CMK (cell line): ENCODE measurements around the gene TLX3.

GRCh38 chr5:168590750-168591007 lies 11.5 kb upstream of the PANK3 start:
- RRBS: no CpG with 5 or more reads among the region's 3 CpGs

DNA sequence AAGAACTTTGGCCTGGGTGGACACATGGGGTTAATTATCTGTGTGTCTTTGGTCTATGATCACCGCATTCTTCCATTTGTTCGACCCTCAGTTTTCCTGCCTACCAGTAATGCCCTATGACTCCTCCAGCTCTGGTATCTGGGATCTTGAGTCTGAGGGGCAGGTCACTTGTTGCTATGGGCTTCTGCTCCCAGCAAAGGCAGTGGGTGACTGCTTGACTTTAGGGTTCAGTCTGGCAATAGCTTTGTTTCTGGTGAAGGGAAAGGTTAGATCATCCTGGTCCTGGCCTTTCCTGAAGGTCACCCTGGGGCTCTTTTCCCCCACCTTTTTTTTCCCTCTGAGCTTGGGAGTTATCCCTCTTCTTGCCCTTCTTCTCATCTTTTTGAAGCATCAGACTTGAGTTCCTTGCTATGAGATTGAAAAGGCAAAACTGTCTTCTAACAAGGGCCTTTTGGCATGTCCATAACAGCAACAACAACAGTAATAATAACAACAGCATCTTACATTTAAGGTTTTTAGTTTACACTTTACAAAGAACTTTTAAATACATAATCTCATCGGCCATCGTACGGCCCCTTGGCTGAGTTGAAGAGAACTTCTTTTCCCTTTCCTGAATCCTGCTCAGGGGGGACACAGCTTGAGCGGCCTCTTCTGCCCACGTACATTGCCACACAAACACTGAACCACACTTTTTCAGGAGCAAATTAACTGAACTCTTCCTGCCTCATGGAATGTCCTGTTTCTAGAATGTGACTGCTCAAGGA lies 83.1 kb upstream of the PANK3 start:
- RRBS: no CpG with 5 or more reads among the region's 7 CpGs

GRCh38 chr5:168842701-168843116 lies 263.5 kb upstream of the PANK3 start:
- RRBS: no CpG with 5 or more reads among the region's 5 CpGs

- RRBS: no CpG with 5 or more reads among the region's 9 CpGs
Observed at GRCh38 chr5:169027381-169027780, 273.6 kb downstream of the SLIT3 start.

DNA sequence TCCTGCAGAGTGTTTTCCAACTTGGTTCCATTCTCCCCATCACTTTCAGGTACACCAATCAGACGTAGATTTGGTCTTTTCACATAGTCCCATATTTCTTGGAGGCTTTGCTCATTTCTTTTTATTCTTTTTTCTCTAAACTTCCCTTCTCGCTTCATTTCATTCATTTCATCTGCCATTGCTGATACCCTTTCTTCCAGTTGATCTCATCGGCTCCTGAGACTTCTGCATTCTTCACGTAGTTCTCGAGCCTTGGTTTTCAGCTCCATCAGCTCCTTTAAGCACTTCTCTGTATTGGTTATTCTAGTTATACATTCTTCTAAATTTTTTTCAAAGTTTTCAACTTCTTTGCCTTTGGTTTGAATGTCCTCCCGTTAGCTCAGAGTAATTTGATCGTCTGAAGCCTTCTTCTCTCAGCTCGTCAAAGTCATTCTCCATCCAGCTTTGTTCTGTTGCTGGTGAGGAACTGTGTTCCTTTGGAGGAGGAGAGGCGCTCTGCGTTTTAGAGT lies 11.6 kb downstream of the C5orf58 start:
- RRBS: no CpG with 5 or more reads among the region's 10 CpGs

- RRBS: no CpG with 5 or more reads among the region's 22 CpGs
Observed at GRCh38 chr5:170353006-170353950, 35.9 kb downstream of the KCNMB1 start.

DNA sequence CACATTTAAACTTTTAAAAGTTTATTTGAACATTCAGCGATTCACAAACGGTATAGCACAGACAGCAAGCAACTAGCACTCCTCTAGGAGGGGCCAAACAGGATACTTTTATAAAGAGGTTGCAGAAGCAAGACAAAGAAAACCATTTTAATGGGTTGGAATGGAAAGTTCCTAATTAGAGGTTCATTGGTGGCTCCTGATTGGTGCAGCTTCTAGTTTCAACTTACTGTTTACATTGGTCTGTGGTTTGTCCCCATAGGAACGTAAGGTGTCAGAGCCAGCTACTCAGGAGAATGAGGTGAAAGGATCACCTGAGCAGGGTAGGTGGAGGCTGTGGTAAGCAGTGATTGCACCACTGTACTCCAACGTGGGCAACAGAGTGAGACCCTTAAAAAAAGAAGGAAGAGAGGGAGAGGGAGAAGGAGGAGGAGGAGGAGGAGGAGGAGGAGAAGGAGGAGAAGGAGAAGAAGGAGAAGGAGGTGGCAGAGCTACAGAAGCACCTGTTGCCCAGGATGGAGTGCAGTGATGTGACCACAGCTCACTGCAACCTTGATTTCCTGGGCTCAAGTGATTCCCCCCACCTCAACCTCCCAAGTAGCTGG lies 30.3 kb downstream of the KCNIP1 start:
- RRBS: no CpG with 5 or more reads among the region's 4 CpGs

- RRBS: 35% methylated on average over 6 of the region's 13 CpGs
Observed at GRCh38 chr5:170631728-170632177, 127.9 kb downstream of the KCNIP1 start.

GRCh38 chr5:170789002-170789439 lies 5.5 kb downstream of the GABRP start:
- RRBS: no CpG with 5 or more reads among the region's 7 CpGs

GRCh38 chr5:171308730-171309717 lies at the start of gene TLX3:
Gene TLX3 (plus strand): TSS chr5:171309248.
- RRBS: 98% methylated on average over 21 of the region's 88 CpGs

- RRBS: no CpG with 5 or more reads among the region's 4 CpGs
Observed at GRCh38 chr5:171392464-171393127, 4.9 kb downstream of the NPM1 start.

- RRBS: no CpG with 5 or more reads among the region's 3 CpGs
Observed at GRCh38 chr5:171521228-171521931, 101.9 kb downstream of the FGF18 start.

GRCh38 chr5:171578206-171578749 lies 158.8 kb downstream of the FGF18 start:
- RRBS: no CpG with 5 or more reads among the region's 7 CpGs

- RRBS: 100% methylated on average over 1 of the region's 5 CpGs
Observed at GRCh38 chr5:171644223-171644574, 141.4 kb upstream of the SMIM23 start.

GRCh38 chr5:172188443-172188996 lies 496 bp upstream of the STK10 start:
- RRBS: under 1% methylated on average over 9 of the region's 56 CpGs

- RRBS: no CpG with 5 or more reads among the region's 15 CpGs
Observed at GRCh38 chr5:172353724-172354270, 70.2 kb upstream of the UBTD2 start.

DNA sequence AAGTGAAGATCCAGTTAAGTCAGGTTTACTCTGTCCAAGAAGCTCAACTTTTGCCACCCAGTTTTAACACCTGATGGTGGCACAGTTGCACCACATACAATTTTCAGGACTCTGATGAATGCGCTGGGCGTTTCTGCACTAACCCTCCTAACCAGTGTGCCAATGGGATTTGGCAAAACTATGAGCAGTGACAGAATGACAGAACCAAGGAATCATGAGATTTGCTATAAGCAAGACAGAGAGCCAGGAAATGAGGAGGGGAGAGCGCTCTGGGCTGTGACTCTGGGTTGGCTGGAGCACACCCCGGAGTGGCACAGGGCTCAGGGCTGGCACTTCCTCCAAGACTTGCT lies 84.1 kb downstream of the SH3PXD2B start:
- RRBS: no CpG with 5 or more reads among the region's 4 CpGs

DNA sequence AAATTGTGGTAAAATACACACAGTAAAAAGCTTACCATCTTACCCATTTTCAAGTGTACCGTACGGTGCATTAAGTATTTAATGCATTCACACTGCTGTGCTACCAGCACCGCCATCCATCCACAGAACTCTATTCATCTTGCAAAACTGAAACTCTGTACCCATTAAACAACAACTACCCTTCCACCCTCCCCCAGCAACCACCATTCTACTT lies 70.1 kb downstream of the SH3PXD2B start:
- RRBS: no CpG with 5 or more reads among the region's 3 CpGs

DNA sequence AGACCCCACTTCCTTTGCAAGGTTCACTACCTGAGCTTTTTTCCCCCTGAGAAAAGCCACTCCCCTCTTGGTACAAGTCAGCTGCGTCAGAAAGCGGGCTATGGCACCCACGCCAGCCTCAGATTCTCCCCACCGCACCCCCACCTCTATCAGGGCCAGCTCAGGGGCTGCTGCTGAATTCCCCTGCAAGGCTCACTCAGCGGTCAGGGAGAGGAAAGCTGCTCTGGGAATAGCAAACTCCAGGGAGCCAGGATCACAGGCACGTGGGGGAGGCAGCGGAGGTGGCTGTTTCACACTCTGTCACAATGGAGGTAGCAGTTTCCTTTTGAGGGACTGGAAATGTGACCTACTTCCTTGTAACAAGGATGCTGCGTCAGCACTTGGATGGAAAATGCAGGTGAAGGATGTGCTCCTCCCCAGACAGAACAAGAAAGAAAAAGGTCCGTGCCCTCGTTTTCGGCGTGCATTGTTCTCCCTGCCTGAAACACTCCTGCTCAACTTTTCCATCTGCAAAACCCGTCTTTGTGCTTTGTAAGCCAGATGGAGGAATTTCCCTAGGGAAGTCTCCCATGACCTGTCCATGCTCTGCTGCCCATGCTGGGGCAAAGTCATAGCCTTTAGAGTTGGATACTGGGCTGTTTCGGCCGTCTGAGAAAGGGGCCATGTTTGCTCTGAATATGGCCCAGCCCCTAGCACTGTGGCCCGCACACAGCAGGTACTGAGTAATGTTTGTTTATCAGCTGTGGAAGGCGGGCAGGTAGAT lies 55.1 kb upstream of the SH3PXD2B start:
- RRBS: no CpG with 5 or more reads among the region's 17 CpGs

DNA sequence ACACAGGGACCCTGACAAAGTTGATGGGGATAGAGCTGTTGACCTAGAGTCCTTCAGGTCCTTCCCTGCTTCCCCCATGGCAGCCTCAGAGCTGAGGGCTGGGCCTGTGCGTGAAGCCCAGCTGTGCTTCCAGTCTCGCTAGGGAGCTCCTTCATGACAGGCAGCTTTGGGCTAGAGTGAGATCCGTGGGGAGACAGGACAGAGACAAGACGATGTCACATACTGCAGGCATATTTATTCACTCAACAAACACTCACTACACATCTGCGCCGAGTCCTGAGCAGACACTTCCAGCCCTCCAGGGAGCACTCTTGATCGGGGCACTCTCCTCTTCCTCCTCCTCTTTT lies 56.4 kb upstream of the NEURL1B start:
- RRBS: no CpG with 5 or more reads among the region's 7 CpGs